ENCODE measurements around the genes CFAP43 and SMNDC1.

- RRBS = no CpG with 5 or more reads among the region's 10 CpGs
These were observed 51.7 kb downstream of the SLK start for GRCh38 chr10:104018504-104019145.

DNA sequence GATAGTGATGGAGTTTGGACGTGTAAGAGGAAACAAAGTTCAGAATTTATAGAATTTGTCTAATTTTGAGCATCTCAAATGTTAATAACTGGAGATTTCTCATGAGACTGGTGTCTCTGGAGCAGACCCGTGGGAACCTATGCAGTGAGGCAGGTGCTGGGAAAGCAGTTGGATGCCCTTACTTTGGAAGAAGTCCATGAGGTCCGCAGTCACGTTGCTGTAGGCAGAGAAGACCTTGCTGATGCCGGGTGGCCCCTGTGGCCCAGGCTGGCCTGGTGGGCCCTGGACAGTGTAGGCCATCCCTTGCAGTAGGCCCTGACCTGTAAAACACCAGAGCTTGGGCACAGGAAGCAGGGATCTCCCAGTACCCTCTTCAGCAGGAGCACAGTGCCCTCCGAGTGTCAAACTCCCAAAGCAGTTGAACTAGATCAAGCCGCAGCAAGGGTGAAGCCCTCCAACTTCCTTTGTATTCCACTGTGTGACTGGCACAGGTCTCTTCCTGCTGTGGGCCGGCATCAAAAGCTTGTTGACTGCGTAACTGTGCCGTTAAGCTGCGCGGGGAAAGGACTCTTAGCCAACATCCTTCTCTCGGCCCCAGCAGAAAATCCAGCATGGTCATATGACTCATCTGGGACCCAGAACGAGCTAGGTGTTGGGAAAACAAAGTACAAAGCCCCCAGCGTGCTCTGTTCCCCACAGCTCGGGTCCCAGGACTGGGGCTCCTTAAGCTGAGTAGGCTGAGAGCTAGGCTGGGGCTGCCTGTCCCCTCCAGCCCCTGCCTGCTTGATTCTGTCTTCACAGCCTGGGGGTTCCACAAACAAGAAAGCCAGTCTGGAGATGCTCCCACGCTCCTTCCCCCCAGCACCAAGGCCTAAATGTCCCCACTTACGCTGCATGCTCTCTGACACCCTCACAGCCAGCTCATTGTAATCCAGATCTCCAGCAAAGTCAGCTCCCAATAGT lies 52.3 kb downstream of the COL17A1 start:
- RRBS = no CpG with 5 or more reads among the region's 18 CpGs

- RRBS = 1% methylated on average over 7 of the region's 78 CpGs
These were observed at the start of gene CFAP43 for GRCh38 chr10:104231699-104232930. CFAP43 (minus strand) TSS chr10:104232364.

DNA sequence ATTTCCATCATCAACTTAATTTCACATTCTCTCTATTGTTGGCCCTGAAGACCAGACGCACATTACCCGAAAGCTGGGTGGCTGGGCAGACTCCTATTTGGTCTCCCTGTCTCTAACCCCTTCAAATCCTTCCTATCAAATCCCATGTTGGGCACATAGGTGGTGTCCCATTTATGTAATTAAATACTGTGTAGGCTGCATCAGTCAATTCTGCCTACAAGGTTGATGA lies 969 bp upstream of the GSTO2 start:
- RRBS = no CpG with 5 or more reads among the region's 2 CpGs

DNA sequence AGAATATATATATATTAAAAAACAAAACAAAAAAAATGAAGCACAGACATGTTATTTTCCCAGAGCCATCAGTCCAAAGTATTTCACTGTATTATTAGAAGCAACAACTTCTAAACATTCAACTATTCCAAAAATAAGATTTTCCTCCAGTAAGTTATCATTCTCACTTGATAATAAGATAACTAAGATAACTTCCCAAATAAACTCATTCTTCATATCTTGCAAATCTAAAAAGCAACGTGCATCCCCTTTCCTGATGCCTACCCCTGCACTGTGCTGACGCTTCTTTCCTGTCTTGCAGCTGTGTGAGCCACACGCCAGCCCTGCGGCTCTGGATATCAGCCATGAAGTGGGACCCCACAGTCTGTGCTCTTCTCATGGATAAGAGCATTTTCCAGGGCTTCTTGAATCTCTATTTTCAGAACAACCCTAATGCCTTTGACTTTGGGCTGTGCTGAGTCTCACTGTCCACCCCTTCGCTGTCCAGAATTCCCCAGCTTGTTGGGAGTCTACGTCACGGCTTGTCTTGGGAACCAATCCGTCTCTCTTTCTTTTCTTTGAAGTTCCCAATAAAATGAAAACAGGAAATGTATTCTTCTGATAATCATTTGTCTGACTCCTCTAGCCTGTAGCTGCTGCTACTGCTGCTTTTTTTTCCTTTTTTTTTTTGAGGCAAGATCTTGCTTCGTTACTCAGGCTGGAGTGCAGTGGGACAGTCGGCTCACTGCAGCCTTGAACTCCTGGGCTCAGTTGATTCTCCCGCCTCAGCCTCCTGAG lies 30.0 kb downstream of the GSTO2 start:
- RRBS = no CpG with 5 or more reads among the region's 11 CpGs

DNA sequence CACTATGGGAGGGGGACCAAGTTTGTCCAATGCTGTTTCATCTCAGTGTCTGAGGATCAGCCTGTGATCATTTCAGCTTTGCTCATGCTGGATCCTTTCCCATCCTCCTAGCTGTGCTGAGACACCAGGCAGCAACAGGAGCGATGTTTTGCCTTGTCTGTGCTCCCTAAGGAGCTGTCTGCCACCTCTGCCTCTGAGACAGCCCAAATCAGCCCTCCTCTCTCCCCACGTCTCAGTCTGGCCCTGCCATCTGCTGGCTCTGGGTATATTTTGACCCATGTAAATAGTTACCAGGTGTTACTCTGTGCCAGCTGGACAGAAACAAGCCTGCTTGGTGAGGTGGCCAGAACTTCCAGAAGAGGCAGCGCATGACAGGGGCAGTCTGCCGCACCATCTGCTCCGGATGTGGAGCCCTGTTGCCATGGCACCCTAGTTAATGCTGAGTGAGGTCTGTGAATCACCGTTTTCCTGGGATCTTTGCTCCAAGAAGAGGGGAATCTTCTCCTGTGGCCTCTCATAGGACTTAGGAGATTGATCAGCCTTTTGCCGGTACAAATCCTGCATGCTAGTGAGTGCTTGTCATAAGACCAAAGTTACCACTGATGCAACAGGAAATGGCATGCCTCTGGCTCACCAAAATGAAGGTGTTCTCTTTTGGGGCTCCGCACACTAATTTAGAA lies 31.8 kb downstream of the GSTO2 start:
- RRBS = no CpG with 5 or more reads among the region's 8 CpGs

DNA sequence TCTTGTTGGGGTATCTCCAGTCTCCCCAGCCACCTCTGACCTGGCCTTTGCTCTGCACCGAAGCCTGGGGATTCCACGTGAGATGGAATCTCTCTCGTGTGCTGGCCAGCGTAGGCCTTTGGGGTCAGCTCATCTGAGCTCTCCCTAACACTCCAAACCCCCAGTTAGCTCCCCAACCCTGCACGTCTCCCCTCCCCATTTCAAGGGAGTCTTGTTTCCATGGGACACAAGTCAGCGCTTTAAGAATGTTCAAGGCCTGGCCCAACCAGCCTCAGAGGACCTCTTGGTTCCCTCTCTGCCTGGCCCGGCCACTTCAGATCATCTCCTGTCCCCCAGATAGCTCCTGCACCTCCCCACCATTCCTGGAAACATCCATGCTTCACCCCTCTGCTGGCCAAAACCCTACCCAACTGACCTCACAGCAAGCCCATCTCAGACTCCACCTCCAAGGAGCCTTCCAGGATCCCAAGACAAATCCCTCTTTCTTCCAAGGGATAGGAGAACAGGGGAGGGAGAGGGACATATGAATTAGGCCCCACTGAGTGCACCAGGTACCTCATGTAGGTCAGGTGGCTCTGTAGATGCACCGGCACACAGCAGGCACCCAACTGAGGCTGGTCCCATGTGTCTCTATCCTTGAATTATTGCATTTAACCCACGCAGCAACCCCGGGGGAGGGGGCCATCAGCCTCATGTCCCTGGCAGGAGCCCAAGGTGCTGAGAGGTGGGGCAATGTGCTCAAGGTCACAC lies 11.0 kb downstream of the ITPRIP start:
- RRBS = 7% methylated on average over 3 of the region's 10 CpGs

- RRBS = no CpG with 5 or more reads among the region's 3 CpGs
These were observed 2.2 kb downstream of the ITPRIP start for GRCh38 chr10:104336013-104336476.

DNA sequence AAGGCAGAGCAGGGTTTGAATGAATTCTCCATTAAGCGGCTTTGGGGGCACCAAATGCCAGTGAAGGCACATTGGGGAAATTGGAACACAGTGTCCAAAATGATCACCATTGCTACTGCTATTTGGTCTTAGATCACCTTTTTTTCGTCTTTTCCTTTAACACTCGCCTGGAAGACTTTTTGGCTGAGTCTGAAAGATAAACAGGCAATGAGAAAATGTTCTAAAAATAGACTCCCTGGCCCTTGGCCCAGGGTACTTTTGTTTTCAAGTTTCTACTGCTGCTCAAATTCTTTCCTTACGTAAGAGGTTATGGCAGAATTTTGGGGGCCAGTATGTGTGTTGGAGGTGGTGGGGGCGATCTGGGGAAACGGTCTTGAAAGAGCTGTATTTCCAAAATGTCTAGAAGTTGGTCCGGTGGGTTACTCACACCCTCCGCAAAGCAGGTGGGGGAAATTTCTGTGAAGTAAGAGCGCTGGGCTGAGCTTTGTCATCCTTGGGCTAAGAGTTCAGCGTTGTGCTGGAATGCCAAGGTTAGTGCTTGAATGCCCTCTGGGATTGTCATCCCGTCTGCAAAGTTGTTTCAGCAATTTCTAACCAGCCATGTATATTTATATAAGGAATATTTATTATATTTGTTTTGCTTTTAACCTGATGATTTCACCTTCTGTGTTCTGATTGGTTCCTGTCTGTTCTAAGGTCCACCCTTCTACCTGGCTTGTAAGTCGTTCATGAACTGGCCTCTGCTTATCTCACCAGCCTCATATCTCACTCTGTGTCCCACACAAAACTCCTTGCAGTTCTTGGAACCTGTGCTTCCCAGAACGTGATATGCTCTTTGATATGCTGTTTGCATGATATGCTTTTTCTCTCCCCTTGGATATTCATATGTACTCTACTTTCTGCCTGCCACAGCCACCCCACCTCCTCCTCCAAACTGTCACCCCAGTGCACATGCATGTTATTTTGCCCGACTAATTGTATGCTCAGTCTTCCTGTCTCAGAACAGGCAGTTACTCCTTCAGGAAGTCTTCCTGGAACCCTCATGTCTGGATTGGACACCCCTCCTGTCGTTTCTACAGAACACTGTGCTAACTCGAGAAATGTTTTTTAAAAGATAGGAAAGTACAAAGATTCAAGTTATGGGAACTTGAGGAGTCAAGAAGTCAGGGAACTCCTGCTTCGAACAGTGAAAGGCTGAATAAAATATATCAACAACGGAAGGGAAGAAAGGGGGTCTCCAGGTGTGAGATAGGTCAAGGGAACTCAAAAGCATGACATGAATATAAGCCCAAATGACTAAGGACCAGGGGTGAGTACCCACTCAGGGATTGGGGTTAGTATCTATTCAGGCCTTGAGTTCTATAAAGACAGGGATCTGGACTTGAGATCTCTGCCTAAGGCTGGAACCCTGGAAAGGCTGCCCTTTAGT lies 1.7 kb upstream of the ITPRIP start:
- RRBS = no CpG with 5 or more reads among the region's 18 CpGs

- RRBS = no CpG with 5 or more reads among the region's 2 CpGs
These were observed 191.1 kb downstream of the SORCS1 start for GRCh38 chr10:106973464-106973805.

- RRBS = no CpG with 5 or more reads among the region's 4 CpGs
These were observed 380.5 kb upstream of the SORCS1 start for GRCh38 chr10:107545052-107545371.

- RRBS = no CpG with 5 or more reads among the region's 9 CpGs
These were observed 30.5 kb downstream of the XPNPEP1 start for GRCh38 chr10:109892657-109893309.

DNA sequence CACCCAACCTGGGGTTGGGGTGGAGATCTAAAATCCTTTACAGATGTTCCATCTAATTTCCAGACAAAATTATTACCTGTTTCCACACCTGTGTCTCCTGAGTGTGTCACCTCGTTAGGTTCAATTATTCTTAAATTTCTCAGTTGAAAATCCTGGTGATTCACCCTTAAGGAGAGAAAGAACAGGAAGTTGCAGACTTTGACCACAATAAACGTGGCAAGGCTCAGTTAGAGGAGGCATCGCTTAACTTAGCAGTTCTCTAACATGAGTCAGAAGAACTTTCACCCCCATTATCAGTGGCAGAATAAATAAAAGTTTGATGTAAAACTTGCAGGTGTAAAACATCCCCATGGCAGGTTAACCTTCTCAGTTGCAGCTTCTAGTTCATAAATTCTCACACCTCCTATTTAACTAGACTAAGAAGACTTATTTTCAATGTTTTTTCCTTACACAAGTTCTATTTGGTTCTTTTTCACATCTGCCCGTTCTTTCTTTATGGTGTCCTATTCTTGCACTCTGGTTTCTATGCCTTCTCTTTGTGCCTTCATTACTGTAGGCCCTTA lies 8.3 kb downstream of the XPNPEP1 start:
- RRBS = no CpG with 5 or more reads among the region's 4 CpGs

DNA sequence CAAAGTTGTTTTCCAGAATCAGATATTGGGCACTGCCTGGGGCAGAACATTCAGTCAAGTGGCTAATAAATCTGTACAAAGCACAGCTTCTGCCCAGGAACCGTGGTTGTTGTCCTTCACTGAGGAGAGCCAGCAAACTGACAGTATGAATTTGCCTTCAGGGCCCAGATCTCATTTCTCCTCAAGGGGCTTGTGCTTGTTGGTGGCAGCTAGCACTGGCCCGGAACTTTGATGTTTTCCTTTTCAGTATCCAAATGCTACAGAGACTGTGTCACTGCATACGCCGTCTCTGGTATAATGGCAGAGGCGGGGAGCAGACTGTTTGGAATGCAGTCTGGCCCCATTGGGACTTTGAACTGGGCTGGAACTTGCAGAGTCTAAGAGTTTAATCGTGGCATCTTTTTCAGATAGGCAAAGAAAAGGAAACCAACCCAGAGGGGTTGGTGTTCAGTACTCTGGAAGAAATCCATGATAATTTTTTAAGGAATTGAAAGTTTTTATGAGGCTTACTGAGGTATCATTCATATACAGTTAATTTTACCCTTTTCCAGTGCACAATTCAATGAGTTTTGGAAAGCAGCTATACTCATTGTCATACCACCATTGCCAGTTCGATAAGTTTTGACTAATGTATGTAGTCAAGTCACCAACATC lies 30.3 kb upstream of the ADD3 start:
- RRBS = no CpG with 5 or more reads among the region's 7 CpGs

DNA sequence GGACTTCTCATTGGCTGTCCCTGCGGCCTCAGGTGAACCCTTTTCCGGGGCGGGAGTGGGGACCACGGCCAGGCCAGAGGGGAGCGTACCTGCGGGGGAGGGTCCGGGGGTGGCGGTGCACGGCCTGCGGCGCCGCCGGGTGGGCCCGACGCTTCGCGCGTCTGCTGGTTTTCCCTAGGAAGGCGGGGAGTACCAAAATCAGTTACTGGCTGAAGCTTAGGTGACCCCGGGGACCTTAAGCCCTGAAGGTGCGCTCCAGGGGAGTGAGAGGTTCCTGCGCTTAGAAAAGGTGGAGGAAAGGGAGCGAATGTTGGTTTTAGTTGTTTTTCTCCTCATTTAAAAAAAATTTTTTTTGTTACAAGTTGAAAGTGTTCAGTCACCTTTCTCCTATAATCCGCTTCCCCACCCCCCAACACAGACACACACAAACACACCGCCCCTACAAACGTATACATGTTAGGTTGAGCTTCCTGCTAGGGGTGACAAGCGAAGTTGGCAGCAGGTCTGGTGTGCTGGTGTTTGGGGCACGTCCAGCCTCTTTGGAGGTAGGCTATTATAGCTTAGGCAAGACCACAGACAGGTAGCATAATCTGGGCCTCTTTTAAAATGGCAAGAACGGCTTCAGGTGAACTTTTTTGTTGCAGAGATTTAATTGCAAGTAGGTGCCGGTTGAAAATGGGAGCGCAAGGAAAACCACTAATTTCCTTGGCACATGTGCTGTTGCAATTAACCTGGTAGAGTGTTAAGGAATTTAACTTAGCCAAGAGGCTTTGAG lies 841 bp downstream of the ADD3 start:
- RRBS = 1% methylated on average over 14 of the region's 31 CpGs

DNA sequence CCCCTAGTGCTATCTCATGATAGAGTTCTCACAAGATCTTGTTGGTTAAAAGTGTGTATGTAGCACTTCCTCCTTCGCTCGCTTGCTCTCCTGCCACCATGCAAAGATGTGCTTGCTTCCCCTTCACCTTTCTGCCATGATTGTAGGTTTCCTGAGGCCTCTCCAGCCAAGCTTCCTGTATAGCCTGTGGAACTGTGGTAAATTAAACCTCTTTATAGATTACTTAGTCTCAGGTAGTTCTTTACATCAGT lies 78.7 kb downstream of the ADD3 start:
- RRBS = no CpG with 5 or more reads among the region's 2 CpGs

DNA sequence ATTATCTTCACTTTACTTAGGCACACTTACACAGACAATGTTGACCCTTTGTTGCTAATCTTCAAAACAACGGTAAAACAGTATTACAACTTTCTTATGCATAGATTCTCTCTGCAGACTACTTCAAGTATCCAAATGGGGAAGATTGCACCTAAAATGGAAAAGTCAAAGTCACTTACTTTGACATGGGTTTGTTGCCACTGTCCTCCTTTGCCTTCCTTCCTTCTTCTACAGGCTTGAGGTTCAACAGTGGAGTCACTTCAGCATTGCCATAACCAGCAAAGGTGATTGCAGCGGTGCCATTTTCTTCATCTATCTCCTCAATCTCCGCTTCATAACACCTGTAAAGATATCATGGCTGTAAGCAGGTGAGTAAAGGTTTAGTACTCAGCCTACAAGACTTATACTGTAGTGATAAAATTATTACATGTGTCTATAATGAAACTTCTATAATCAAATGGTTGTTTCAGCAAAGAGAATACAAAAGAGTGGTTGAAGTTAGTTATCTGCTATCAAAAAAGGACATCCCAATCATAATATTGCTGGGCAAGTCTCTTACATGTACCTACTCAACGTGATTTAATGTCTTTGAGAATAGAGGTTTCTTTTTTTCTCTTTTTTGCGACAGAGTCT lies 7.2 kb downstream of the SMNDC1 start:
- RRBS = no CpG with 5 or more reads among the region's 5 CpGs

GRCh38 chr10:110304642-110305460 lies at the start of gene SMNDC1:
SMNDC1 (minus strand) TSS chr10:110304920.
- RRBS = 1% methylated on average over 20 of the region's 53 CpGs

DNA sequence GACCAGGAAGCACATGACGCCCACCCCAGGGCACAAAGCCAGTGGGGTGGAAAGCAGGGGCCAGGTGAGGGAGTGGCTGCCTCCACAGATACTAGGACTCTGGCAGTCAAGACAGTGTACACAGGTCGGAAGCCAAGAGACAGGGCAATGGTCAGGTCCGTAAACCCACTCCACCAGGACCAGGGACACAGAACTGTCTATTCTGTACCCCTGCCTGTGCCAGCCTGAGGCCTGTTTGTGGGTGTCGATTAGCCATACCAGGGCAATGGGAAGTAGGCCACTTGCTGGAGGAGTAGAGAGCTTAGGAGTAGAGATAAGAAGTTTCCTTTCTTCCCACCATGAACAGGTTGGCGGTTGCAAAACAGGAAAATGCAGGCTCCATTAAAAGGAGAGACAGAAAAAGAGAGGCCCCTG lies 33.2 kb upstream of the DUSP5 start:
- RRBS = no CpG with 5 or more reads among the region's 5 CpGs